Ileum (tissue), 1 donor: ENCODE results near the gene AFG1L.

DNA sequence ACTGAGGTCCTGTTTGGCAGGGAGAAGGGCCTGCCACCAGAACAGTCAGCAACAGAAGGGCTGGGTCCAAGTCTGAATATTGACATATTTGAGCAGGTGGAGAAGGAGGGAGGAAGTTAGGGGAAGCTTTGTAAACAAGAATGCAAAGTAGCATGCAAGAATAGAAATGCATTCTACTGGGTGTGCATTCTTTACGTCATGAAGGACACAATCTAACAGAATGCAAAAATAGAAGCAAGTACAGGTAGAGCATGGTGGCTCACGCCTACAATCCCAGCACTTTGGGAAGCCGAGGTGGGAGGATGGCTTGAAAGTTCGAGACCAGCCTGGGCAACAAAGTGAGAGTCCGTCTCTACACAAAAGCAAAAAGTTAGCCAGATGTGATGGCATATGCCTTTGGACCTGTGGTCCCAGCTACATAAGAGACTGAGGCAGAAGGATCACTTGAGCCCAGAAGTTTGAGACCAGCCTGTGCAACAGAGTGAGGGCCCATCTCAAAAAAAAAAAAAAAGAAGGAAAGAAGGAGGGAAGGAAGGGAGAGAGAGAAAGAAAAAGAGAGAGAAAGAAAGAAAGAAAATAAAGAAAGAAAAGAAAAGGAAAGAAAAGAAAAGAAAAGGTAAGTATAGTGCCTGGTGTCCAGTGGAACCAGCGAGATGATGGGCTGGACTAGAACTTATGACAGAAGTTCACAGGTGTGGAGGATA lies 100.7 kb downstream of the QRSL1 start:
- PRO-cap, result no peak

GRCh38 chr6:106971527-106972289 lies 2.8 kb downstream of the CD24 start:
- PRO-cap, result no peak

DNA sequence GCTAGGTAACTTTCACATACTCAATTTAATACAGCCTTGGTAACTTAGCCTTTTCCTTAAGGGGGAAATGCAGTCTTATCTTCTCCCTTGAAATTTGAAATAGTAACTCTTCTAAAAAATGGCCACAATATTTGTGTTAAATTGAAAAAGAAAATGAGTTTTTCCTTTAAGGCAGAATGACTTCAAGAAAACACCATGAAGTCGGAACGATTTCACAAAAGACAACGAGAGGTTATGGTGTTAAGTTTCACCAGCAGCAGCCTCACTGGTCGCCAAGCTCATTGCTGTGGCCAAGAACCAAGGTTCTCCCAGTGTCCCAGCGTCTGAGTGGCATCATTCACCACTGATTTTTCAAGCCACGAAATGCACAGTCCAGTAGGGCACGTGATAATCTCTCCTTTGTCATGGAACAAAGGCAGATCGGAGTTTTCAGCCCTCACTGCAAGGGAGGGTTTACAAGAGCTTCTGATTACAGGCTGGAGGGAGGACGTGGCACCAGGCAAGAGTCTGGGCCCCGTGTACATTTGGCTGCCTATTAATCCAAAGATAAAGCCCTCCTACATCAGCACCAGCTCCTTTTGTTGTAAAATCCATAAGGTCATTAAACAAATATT lies 2.1 kb downstream of the CD24 start:
- PRO-cap, result no peak

DNA sequence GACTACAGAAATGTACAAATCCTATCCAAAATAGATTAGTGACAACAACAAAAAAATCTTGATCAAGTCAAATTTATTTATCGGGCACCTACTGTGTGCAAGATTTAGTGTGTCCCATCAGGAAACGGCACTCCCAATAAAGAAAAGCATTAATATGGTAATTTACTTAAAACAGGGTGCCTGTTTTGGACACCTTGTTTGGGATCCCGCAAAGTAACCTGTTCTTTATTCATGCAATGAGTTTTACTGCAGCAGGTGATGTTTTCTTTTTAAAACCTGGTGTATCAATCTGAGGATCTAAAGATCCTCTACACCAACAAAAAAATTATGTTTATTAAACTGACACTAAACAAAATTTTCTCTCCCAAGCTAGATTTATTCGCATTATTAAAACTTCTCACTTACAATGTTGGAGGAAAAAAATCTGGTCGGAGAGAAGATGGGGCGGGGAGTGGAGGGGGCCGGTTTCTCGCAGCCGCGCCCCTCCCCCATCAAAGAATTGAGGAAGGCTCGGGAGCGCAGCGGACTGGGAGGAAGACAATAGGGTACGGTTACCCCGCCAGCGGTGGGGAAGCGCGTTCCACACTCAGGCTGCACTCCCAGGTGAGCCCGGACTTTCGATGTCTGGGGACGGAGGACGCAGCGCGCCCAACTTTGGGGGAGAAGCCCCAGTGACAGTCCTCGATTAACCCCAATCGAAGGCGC lies 1.5 kb downstream of the CD24 start:
- PRO-cap, result no peak

- PRO-cap, result no peak
Observed at GRCh38 chr6:107329964-107330490, 129.3 kb downstream of the PDSS2 start.

DNA sequence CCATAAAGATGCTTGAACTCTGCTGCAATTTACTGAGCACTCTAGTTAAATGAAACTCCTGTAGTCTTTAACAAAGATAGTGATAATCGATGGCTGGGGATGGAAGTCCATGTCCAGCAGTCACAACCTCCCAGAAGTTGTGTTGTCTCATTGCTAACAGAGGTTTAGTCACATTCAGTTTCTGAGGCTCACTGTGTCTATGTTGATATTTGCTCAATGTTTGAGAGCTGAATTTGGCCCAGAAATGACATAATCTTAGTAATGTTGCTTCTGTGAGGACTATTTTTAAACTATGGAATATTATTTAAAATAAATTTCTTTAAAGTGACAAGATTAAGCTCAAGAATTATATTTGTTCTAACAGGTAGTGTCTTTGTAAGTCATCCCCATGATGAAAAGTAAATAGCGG lies 50.7 kb downstream of the SOBP start:
- PRO-cap, result no peak

DNA sequence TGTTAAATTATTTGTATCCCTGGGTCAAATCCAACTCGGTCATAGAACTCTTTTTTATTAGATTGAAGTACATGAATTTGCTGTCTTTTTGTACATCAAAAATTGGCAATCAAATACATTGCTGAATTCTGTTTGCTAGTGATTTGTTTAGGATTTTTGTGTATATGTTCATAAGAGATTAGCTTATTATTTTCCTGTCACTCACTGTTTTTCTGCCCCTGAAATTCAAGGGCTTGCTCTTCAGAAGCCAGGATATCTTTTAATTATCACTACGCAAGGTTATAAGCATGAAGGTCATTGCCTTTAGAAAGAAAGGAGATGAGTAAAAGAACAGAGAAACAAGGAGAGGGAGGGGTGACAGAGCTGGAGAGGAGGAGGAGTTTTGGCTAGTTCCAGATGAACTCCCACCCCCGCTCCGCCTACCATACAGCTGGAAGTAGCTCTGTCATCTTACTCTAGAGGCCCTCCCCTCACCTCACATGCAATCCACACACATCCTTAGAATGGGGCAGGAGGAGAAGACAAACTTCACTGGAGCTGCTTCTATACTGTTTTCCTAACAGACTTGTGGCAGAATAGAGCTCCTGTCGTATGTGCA lies 144.8 kb downstream of the SCML4 start:
- PRO-cap, result no peak

DNA sequence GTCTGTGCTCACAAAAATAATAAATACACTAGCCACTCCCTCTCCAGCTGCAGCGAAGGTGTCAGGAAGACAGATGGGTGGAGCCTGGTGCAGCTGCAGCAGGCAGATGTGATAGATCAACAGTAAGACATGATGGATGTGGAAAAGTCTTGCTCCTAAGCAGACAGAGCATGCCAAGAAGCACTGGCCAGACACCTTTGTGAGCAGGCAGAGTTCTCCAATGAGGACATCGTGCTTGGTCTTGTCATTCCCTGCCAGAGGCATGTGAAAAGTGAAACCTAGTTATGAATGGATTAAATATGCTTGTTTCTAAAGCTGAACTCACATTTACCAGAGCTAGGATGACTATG lies 111.4 kb downstream of the SCML4 start:
- PRO-cap, result no peak

DNA sequence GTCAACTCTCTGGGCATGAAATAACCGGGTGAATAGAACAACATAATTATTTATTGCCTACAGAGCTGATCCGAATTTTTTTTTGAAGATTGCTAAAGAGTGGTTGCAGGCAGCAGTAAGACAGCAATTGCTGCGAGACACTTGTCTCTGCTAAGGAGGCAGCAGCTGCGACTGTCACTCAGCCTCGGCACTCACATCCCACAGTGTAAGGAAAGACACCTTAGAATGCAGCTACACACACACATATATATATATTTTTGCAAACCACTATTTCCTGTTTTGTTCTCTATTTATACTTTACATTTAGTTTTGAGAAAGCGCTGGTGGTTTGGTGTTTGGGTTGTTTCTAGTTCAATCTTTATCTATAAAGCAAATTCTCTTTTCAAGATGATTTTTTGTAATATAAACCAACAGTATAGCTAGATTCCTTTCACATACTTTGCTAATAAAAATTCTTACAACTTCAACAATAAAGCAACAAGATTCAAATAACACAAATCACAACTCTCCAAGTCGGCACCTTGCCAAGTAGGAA lies 36.8 kb downstream of the SCML4 start:
- PRO-cap, result no peak

DNA sequence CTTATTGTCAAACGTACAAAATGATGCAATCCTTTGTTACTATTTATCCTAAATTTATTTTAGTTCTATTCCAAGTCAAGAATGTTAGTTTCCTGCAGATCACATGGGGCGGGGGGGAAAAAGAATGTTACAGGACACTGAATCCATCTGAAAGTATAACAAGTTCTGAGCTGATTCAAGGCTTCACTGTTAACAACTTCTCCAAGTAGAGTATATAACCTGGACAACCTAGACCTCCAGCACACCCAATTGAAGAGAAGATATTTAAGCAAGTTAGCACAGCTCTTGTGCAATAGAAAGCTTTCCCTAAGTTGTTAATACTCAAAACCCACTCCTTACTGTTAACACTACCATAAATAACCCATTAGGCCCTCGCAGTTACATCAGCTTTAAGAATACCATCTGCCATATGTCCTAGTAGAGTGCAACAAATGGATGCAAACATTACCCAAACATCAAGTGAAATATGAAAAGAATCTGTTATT lies 1.3 kb downstream of the SEC63 start:
- PRO-cap, result no peak

DNA sequence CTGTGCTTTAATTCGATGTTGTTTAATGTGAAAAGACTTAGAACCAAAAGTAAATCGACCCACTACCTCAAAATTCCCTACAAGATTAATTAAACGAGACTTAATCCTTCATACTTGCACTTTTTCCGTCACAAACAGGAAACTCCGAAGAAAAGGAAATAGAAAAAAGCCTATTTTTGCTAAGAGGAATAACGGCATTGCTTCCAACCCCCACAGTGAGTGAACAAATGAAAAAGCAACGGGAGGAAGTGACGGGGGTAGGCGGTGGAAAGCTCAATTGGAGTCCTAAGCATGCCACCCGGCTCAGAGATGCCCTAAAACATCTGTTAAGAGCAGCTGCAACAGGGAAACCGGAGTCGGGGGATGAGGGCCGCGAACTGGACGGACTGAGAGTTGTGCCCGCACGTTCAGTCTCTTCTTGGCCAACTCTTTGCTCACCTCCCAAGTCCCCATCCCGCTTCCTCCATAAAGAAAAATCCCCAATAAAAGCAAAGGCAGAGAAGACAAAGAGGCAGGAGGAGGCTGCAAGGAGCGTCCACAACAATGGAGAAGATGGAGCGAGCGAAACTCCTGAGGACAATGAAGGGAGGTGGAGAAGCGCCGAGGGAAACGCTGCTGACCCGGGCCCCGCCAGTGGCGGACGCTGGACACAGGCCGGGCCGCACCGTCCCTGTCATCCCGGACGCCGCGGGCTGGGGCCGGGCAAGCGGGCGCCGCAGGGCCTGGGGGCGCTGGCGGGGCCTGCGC lies 727 bp downstream of the SEC63 start:
- PRO-cap, result unidirectional peak, plus-strand start at position 353 of the sequence

DNA sequence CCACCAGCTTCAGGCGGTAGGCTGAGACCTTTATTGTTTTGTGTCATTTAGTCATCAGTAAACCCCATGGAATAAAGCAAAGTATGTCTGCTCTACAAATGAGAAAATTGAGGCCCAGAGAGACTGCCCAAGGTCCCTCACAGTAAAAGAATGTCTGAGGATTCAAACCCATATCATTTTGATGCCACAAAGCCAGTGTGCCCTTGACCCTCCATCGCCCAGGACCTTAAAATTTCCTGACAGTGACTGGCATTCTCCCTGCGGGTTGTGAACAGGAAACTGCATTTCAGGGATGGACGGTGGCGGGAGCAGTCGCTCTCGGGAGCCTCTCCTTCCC lies 1.2 kb upstream of the SEC63 start:
- PRO-cap, result no peak

- PRO-cap, result no peak
Observed at GRCh38 chr6:108068158-108069090, 6.1 kb downstream of the OSTM1 start.

DNA sequence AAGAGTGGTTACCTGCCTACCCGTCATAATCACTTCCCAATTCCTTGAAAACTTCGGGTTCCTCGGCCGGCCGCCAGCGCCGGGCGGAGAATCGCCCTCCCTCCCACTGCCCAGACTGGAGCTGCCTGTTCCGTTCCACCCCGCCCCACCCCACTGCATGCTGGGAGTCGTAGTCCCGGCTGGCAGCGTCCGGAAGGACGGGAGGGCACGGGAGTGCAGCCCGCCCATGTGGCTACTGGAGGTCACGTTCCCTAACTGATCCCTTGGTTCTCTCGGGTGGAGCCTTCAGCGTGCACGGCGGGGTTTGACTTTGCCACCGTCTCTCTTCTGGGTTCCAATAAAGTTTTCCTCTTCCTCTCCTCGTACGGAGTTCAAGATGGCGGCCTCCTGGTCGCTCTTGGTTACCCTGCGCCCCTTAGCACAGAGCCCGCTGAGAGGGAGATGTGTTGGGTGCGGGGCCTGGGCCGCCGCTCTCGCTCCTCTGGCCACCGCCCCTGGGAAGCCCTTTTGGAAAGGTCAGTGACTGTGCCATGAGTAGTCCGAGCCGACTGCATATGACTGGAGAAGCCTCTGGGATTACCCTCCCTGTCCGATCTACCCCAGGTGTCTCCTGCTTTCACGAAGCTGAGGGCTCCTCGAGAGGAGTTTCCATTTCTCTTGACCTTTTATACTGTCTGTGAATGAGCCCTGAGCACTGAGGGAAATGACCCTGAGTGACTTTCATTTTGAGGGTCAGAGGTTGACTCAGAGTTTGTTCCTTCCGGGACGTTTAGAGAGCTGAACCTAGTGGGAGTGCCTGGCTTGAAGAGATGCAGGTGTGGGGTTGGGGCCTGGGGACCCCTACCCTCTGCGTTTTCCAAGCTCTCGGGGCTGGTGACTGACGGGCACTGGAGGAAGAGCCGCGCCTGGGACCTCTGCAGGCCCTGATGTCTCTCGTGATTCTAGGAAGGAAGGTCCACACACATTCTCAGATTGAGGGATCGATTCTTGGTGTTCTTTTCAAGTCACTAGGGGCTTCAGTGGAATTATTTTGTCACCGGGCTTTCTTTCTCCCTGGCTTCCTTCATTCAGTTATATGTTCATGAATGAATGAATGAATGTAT lies at the start of gene AFG1L:
TSS of gene AFG1L (plus strand) at position 351 of the 1,103 bp plus-strand sequence.
- PRO-cap, result bidirectional peak, plus-strand start at position 367 of the sequence, minus-strand start at position 155 of the sequence; bidirectional peak, plus-strand start at position 772 of the sequence, minus-strand start at position 623 of the sequence

DNA sequence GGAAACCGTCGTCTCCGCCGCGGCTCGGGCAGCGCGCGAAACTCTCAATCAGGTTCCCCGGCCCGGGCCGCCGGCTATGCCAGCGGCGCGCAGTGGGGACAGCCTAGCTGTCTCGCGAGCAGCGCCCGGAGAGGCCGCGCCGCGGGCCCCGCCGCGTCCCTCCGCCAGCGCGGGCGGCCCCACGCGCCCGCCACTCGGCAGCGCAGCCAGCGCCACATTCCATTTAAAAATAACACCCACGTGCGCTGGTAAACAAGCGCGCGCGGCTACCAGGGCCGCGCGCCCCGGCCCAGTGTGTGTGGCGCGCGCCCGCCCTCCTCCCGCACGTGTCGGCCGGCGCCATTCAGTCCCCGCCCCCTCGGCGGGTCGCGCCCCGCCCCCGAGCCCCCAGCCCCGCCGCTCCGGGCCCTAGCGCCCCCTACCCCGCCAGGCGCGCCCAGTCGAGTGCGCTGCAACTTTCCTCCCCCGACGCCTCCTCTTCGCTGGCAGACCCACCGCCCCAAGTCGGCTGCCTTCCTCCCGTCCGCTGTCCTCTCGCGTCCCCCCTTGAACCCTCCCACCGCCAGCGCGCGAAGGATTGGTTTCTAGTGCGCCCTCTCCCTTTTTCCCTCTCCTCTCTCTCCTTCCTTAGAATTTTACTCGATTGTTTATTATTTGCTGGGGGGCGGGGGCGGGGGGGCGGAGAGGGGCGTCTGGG lies 2.8 kb upstream of the FOXO3 start:
- PRO-cap, result bidirectional peak, plus-strand start at position 429 of the sequence, minus-strand start at position 225 of the sequence; bidirectional peak, plus-strand start outside the sequence, minus-strand start at position 621 of the sequence

- PRO-cap, result bidirectional peak, plus-strand start at chr6:108562370, minus-strand start at chr6:108562314; bidirectional peak, plus-strand start at chr6:108562929, minus-strand start at chr6:108562706
Observed at GRCh38 chr6:108562032-108563000, 1.6 kb downstream of the FOXO3 start.

GRCh38 chr6:108565863-108566531 lies 5.3 kb downstream of the FOXO3 start:
- PRO-cap, result no peak

- PRO-cap, result no peak
Observed at GRCh38 chr6:108571338-108571908, 10.7 kb downstream of the FOXO3 start.

GRCh38 chr6:108654489-108654834 lies 93.7 kb downstream of the FOXO3 start:
- PRO-cap, result no peak

GRCh38 chr6:108689119-108689742 lies 128.5 kb downstream of the FOXO3 start:
- PRO-cap, result no peak